Gastrocnemius medialis (tissue), 3 donors: ENCODE measurements around a stretch of chr6.

DNA sequence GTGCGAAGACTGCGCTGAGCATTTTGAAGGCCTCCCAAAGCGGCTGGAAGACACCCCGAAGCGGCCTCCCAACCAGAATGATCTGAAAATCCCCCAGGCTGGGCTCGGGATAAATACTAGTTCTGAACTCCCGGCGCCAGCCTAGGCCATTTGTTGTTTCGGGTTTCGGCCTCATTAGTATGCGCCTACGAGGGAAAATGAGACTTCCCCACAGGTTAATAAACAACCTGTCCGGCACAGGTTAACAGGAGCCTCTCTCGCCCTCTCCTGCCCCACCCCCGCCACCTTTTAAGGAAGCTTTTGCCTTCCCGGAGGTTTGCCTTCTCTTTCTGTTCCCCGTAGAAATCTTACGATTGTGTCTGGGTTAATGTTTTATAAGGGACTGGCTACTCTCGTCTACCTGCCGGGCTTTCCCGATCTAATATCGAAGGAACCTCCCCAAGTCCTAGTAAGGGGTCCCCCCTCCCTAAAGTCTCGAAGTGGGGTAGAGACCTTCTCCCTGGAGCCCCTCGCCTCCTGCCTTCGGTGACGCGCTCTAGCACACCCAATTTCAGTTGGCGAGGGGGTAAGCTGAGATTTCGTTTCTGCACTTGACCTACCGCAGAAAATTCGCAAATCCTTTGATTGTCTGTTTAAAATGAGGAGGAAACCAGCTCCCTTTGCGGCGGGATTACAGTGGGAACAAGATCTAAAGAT is 8.8 kb downstream of the SIM1 start:
- PRO-cap: no peak
- RAMPAGE, long total RNA, 3 experiments: no peak in any of the 3 experiments

DNA sequence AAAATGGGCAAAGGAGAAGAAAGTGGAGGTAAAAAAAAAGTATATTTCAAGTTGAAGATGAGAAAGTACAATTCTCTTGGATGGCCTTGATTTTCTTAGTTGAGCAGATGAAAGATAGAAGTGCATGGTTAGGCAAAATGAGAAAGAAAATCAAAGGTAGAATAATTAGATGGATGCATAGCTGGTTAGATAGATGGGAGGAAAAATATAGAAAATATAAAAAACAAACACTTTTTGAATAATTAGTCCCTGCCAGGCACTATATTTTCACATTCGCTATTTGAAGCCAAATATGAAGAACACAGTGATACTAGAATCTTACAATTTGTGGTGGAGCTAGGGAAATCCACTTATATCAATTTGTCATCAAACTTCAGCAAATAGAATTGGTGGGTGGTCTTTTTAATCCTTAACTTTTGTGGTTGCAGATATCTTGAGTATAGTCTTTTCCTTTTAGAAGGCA is 588.3 kb downstream of the GRIK2 start:
- PRO-cap: no peak
- RAMPAGE, long total RNA, 3 experiments: no peak in any of the 3 experiments

DNA sequence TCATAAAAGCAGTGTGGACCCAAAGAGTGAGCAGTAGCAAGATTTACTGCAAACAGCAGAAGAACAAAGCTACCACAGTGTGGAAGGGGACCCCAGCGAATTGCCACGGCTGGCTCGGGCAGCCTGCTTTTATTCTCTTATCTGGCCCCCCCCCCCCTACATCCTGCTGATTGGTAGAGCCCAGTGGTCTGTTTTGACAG is 1566.0 kb downstream of the HACE1 start:
- PRO-cap: no peak
- RAMPAGE, long total RNA, 3 experiments: no peak in any of the 3 experiments

DNA sequence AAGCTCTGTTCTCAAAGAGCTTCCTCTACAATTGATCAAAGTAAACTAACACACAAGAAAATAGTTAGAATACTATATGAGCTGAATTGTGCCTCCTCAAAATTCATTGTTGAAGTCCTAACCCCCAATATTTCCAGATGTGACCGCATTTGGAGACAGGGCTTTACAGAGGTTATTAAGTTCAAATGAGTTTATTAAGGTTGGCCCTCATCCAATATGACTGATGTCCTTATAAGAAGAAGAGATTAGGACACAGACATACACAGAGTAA is 437.7 kb downstream of the HACE1 start:
- PRO-cap: no peak
- RAMPAGE, long total RNA, 3 experiments: no peak in any of the 3 experiments

DNA sequence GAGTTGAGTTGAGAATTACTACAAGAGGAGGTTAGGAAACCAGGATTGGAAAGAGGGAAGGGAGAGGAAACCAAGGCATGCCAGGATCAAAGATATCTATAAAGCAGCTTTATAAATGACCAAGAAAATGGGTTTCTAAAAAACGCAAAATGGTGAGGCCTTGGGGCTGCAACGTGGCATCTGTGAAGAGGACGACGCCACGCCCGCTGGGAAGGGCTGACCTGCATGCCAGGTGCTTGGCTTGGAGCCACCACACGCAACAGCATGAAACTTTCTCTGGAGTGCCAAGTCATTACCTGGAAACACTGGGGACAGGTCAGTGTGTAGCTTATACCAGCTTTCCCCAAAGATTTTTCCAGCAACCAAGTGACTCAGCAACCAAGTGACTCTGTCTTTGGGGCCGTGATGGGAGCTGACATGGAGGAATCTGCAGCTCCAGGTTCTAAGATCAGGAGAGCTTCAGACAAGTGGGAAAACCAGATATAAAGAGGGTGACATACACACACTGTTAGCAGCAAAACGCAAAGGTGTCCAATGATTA is 39.6 kb downstream of the BVES start:
- PRO-cap: no peak
- RAMPAGE, long total RNA, 3 experiments: no peak in any of the 3 experiments

DNA sequence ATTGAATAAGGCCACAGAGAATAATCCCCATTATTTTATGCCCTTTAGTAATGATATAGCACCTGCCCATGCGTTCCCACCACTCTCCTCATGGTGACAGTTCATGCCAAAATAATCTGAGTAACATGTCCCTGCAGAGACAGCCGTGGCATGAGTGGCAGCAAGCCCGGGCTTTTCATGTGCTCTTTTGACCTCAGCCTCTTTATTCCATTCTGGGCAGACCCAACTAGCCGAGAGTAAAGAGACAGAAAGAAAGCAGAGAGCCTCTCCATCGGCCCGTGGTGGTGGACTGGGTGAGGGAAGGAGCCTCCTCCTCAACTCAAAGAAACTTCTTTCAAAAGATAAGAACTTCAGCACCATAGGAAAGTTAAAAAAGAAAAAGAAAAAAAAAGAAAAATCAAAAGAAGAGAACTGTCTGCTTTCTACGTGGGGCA is 20.0 kb upstream of the POPDC3 start:
- PRO-cap: no peak
- RAMPAGE, long total RNA, 3 experiments: no peak in any of the 3 experiments

GRCh38 chr6:105302077-105303342 is 100.4 kb downstream of the PREP start:
- PRO-cap: no peak
- RAMPAGE, long total RNA, 3 experiments: no peak in any of the 3 experiments

DNA sequence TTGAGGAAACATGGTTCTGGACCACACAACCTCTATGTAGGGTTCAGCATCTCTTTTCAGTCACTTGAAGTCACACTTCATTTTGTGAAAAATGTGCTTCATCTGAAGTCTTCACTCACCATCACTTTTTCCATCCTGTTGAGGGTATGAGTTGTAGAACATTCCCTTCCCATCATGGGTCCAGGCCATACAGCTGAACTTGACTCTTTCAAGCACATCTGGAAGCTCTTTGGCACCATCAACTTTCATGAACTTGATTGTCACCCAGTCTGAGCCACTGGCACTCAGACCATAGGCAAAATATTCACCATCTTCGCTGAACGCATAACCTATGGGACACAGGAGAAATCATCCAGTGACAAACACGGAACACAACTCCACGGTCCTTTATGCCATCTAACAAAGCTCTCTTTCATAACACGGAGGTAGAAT is 29.6 kb downstream of the PREP start:
- PRO-cap: no peak
- RAMPAGE, long total RNA, 3 experiments: start-site peak on the minus strand in 1 of 3 experiments, centred at position 278 of the sequence, 9 reads per replicate

DNA sequence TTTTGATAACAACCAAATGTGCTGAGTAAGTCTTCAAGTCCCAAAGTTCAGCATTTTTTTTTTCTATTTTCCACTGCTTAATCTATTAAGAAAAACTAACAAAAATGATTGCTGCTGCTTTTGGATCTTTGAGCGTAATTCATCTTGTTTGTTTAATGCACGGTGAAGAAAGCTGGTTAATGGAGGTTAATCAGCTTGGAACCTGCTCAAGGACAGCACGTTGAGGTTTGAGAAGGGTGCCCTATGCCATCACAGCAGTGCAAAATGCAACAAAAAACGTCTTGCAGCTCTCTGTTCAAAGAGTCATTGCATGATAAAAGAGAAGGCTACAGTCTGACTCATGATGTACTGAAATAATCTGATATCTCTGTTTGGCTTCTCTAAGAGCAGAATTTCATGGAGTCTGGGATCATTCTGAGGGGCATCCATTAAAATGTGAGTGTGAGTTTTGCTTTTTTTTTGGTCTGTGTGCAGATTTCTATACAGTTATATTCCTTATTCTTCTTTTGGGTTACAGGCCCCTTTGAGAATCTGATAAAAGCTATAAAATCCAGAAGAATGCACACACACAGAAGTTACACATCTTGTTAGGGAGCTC is 80.6 kb upstream of the PREP start:
- PRO-cap: no peak
- RAMPAGE, long total RNA, 3 experiments: no peak in any of the 3 experiments

- PRO-cap: no peak
- RAMPAGE, long total RNA, 3 experiments: no peak in any of the 3 experiments
These were observed 201.4 kb upstream of the PREP start for GRCh38 chr6:105604144-105604734.

DNA sequence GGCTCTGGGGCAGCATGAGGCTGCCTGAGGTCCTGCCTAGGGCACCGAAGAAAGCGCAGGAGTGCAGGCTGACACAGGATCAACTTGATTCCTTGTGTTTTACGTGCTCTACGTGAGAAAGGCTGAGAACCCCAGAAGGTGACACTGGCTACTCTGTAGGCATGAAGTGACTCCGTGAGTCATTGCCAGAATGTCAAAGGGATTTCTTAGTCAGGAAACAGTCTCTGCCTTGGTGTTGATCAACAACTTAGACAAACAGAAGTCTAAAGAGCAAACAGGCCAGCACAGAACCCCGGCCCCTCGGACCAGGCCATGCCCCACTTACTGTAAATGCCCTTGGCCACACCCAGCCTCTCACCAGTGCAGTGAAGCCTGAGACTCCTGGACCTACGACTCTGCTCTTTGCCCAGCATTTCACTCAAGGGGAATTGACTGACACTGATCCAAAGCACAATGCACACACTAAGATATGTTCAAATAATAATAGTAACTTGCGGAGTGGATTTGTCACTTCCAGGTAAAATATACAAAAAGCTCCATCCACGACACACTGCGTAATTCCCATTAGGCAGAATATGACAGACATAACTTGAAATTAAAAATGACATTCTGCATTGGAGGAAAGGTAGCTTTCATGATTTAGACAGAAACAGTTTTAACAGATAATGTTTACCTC is 289.9 kb upstream of the PRDM1 start:
- PRO-cap: no peak
- RAMPAGE, long total RNA, 3 experiments: no peak in any of the 3 experiments

- PRO-cap: no peak
- RAMPAGE, long total RNA, 3 experiments: no peak in any of the 3 experiments
These were observed 79.9 kb upstream of the PRDM1 start for GRCh38 chr6:106006248-106006604.

GRCh38 chr6:106046469-106046911 is 39.6 kb upstream of the PRDM1 start:
- PRO-cap: no peak
- RAMPAGE, long total RNA, 3 experiments: no peak in any of the 3 experiments

- PRO-cap: no peak
- RAMPAGE, long total RNA, 3 experiments: no peak in any of the 3 experiments
These were observed 28.5 kb downstream of the PRDM1 start for GRCh38 chr6:106114472-106115180.

GRCh38 chr6:106245943-106246339 is 79.6 kb downstream of the ATG5 start:
- PRO-cap: no peak
- RAMPAGE, long total RNA, 3 experiments: no peak in any of the 3 experiments

- PRO-cap: no peak
- RAMPAGE, long total RNA, 3 experiments: no peak in any of the 3 experiments
These were observed 87.4 kb downstream of the CRYBG1 start for GRCh38 chr6:106447794-106448531.

DNA sequence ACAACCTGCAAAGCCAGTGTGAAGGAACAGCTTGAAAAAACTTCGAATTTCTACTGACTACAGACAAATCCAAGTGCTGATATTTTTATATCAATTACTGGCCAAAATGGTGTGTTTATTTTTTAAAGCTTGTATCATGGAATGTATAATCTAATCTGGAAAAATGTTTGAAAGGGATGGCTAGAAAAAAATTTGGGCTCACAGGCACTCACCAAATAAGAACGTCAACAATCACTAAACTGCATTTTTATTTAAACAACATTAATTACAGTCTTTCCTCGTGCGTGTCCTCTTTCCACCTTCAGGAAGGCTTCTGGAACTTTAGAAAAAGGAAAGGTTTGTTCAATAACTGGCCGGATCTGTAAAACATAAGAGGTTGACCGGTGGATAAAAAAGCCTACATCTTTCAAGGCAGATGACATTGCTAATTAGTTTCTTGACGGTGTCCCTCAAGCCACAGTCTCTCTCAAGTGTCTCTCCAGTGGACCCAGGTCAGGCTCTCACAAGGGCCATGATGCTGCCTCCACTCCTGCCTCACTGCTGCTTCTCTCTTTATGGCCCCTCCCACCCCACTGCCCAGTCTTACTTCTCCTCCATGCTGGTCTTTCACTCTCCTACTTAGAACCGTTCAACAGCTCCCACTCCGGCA is 57.4 kb downstream of the RTN4IP1 start:
- PRO-cap: no peak
- RAMPAGE, long total RNA, 3 experiments: no peak in any of the 3 experiments

DNA sequence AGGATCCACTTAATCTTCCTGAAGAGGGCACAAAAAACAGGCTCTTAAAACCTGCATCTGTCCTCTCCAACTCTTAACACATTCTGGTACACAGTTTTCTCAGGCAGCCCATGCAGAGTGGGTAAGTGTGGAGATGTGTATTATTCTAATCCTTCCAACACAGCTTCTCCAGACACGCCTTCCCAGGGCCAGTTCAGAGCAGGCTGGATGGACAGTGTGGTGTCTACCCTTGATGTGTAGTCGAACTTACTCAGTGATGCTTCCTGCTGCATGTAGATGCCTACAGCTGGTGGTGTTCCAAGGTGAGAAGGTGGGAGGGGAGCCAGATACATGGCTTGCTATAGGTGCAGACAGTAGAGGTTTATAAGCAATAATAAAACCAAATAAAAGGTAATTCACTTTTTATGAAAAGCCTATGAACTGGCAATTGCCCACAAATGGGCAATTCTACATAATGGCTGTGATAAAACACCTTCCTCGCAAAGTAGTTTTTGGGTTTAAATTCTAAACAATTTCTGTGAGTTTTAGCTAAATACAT is 104.0 kb downstream of the QRSL1 start:
- PRO-cap: no peak
- RAMPAGE, long total RNA, 3 experiments: no peak in any of the 3 experiments

- PRO-cap: no peak
- RAMPAGE, long total RNA, 3 experiments: no peak in any of the 3 experiments
These were observed 111.5 kb downstream of the QRSL1 start for GRCh38 chr6:106740838-106741394.

DNA sequence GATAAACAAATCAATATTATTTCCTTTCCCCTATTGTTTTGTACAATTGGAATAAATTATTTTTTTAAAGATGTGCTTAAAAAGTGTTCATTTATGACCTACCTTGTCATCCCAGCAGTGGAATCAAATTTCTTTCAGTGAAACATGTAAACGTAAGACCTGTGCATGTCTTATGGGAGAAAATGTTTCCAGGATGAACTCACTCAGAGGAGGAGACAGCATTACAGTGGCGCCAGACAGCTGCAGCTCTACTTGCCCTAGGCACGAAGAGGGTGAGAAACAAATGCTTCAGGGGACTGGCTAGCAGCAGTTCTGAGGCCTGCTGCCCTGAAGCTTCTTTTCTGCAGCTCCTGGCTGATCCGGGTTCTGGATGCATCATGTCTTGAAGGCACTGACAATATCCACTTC is 120.2 kb downstream of the QRSL1 start:
- PRO-cap: no peak
- RAMPAGE, long total RNA, 3 experiments: no peak in any of the 3 experiments